Right lobe of liver (tissue), 4 donors: ENCODE measurements around a stretch of chr18.

GRCh38 chr18:14797906-14798477 is 50.0 kb downstream of the ANKRD30B start:
- PRO-cap, 4 experiments = no peak in any of the 4 experiments
- RAMPAGE, long total RNA, 2 experiments = no peak in any of the 2 experiments

GRCh38 chr18:15010272-15010609 is 262.3 kb downstream of the ANKRD30B start:
- PRO-cap, 4 experiments = no peak in any of the 4 experiments
- RAMPAGE, long total RNA, 2 experiments = no peak in any of the 2 experiments

GRCh38 chr18:21079167-21079733 is 32.4 kb downstream of the ROCK1 start:
- PRO-cap, 4 experiments = no peak in any of the 4 experiments
- RAMPAGE, long total RNA, 2 experiments = start-site peak on the minus strand in 1 of 2 experiments, at chr18:21079513-21079647 at its widest, 6 reads per replicate

- PRO-cap, 4 experiments = peak in 1 of 4 experiments; most common plus-strand start chr18:21118141 (in 1); most common minus-strand start chr18:21117996 (in 1)
- RAMPAGE, long total RNA, 2 experiments = no peak in any of the 2 experiments
Measured at GRCh38 chr18:21117720-21118439, 6.3 kb upstream of the ROCK1 start.

- PRO-cap, 4 experiments = peak in 1 of 4 experiments; most common plus-strand start chr18:21330187 (in 1); most common minus-strand start chr18:21330122 (in 1)
- RAMPAGE, long total RNA, 2 experiments = no peak in any of the 2 experiments
Measured at GRCh38 chr18:21329976-21330323, 87.9 kb downstream of the GREB1L start.

DNA sequence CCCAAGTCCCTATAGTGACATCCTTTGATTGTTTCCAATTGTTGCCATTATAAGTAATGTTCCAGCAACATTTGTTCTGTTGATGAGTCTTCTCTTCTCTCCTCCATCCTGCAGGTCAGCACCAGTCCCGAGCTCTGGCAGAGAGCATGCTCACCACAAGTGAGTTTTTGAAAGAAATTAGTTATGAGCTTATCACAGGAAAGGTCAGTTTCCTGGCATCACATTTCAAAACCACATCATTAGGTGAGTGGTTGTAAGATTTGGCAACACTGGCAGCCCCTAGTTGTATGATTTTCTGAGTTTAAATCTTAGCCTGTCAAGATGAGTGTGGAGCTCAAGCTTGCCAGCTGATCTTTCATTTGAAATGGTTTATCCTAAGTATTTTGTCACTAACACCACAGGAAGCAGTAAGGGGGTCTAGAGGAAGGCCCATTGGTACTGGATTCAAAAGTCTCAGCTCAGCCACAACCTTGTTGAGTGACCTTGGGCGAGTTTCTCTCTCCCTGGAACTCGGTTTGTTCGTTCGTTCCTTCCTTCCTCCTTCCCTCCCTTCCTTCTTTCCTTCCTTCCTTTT is 149.5 kb downstream of the ESCO1 start:
- PRO-cap, 4 experiments = peak in 1 of 4 experiments; most common minus-strand start position 136 of the sequence (in 1)
- RAMPAGE, long total RNA, 2 experiments = no peak in any of the 2 experiments

DNA sequence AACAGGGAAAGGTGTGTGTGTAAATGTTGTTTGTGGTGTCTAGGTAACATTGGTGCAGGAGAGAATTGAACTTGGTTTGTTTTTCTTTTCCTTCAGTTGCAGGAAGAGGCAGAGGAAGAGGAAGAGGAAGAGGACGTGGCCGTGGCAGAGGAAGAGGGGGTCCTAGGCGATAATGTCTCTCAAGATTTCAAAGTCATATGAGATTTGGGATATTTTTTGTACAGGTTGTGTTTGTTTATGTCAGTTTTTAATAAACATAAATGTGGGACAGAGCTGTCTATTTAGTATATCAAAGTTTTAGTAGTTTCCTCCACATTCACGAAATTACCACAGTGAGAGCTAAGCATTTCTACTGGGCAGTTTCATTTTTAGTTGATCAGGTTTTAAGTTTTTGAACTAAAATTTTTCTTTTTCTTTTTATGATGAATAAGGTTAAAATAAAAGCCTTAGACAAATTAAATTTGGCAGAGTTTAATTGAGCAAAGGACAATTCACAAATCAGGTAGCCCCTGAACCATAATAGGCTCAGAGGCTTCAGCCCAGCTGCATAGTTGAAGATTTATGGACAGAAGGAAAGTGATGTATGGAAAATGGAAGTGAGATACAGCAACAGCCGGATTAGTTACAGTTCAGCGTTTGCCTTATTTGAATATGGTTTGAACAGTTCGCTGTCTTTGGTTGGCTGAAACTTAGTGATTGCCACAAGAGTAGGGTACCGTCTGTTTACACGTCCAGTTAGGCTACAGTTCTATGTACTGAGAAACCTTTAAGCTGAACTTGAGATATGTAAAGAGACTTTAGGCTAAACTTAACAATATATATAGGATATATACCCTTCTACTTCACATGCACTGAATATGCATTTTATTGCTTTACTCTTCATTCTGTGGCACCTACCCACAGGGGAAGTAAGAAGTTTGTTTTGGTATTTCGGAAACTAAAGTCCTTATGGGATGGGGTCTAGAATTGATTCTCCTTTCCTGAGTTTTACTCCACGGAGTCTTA is 17.2 kb downstream of the SNRPD1 start:
- PRO-cap, 4 experiments = no peak in any of the 4 experiments
- RAMPAGE, long total RNA, 2 experiments = no peak in any of the 2 experiments

GRCh38 chr18:21741884-21742247 is 1.3 kb downstream of the MIB1 start:
- PRO-cap, 4 experiments = no peak in any of the 4 experiments
- RAMPAGE, long total RNA, 2 experiments = no peak in any of the 2 experiments

DNA sequence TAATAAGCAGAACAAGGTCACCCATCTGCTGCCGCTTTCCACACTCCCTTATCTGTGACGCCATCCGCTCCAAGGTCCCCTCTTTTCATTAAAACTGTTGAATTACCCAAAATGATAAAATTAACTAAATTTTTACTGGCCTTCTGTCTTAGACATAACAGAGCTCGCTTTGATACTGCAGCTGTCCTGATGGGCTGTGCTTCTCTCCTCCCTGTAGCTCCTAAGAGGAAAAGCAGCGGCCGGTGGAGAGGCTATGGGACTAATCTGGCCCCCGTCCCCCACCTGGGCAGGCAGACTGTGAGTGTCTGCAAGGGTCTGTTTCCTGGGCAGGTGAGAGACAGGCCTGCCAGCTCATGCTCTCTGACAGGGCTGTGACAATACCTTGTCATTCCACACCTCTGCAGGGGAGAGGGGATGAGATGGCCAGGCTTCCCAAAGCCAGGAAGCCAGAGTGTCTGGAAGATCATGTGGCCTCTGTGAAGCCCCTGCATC is 142.6 kb upstream of the GATA6 start:
- PRO-cap, 4 experiments = no peak in any of the 4 experiments
- RAMPAGE, long total RNA, 2 experiments = no peak in any of the 2 experiments

- PRO-cap, 4 experiments = no peak in any of the 4 experiments
- RAMPAGE, long total RNA, 2 experiments = no peak in any of the 2 experiments
Measured at GRCh38 chr18:22173177-22173786, 3.9 kb downstream of the GATA6 start.

GRCh38 chr18:22174889-22175201 is 5.5 kb downstream of the GATA6 start:
- PRO-cap, 4 experiments = no peak in any of the 4 experiments
- RAMPAGE, long total RNA, 2 experiments = no peak in any of the 2 experiments

- PRO-cap, 4 experiments = no peak in any of the 4 experiments
- RAMPAGE, long total RNA, 2 experiments = no peak in any of the 2 experiments
Measured at GRCh38 chr18:22184764-22185658, 15.6 kb downstream of the GATA6 start.

- PRO-cap, 4 experiments = no peak in any of the 4 experiments
- RAMPAGE, long total RNA, 2 experiments = no peak in any of the 2 experiments
Measured at GRCh38 chr18:22185659-22186115, 16.3 kb downstream of the GATA6 start.

DNA sequence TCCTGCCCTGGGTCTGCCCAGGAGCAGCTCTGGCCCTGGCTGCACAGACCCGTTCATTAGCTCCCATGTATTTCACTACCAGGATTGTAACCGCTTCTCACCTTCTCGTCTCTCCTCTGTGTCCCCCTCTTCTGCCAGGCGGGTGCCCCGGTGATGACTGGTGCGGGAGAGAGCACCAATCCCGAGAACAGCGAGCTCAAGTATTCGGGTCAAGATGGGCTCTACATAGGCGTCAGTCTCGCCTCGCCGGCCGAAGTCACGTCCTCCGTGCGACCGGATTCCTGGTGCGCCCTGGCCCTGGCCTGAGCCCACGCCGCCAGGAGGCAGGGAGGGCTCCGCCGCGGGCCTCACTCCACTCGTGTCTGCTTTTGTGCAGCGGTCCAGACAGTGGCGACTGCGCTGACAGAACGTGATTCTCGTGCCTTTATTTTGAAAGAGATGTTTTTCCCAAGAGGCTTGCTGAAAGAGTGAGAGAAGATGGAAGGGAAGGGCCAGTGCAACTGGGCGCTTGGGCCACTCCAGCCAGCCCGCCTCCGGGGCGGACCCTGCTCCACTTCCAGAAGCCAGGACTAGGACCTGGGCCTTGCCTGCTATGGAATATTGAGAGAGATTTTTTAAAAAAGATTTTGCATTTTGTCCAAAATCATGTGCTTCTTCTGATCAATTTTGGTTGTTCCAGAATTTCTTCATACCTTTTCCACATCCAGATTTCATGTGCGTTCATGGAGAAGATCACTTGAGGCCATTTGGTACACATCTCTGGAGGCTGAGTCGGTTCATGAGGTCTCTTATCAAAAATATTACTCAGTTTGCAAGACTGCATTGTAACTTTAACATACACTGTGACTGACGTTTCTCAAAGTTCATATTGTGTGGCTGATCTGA is 31.4 kb downstream of the GATA6 start:
- PRO-cap, 4 experiments = peak in 2 of 4 experiments; most common plus-strand start position 470 of the sequence (in 2); most common minus-strand start position 364 of the sequence (in 1)
- RAMPAGE, long total RNA, 2 experiments = no peak in any of the 2 experiments

DNA sequence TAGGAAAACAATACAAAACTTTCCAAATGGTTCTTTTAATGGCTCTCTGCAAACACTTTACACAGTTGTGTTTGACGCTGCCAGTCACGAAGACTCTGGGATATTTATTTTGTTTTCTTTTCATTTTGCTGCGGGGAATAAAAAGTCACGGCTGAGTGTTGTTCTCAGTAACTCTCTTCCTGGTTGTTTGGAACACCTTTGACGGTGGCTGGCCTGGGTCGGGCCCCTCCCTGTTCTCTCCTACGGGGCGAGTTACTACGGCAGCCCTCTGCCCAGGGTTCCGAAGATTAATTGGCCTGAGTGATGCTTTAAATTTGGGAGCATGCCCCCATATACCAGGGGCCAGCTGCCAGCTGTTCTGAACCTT is 84.7 kb downstream of the GATA6 start:
- PRO-cap, 4 experiments = no peak in any of the 4 experiments
- RAMPAGE, long total RNA, 2 experiments = no peak in any of the 2 experiments

- PRO-cap, 4 experiments = peak in 4 of 4 experiments; most common plus-strand start chr18:22308860 (in 4)
- RAMPAGE, long total RNA, 2 experiments = no peak in any of the 2 experiments
Measured at GRCh38 chr18:22308600-22309053, 109.1 kb downstream of the CTAGE1 start.

DNA sequence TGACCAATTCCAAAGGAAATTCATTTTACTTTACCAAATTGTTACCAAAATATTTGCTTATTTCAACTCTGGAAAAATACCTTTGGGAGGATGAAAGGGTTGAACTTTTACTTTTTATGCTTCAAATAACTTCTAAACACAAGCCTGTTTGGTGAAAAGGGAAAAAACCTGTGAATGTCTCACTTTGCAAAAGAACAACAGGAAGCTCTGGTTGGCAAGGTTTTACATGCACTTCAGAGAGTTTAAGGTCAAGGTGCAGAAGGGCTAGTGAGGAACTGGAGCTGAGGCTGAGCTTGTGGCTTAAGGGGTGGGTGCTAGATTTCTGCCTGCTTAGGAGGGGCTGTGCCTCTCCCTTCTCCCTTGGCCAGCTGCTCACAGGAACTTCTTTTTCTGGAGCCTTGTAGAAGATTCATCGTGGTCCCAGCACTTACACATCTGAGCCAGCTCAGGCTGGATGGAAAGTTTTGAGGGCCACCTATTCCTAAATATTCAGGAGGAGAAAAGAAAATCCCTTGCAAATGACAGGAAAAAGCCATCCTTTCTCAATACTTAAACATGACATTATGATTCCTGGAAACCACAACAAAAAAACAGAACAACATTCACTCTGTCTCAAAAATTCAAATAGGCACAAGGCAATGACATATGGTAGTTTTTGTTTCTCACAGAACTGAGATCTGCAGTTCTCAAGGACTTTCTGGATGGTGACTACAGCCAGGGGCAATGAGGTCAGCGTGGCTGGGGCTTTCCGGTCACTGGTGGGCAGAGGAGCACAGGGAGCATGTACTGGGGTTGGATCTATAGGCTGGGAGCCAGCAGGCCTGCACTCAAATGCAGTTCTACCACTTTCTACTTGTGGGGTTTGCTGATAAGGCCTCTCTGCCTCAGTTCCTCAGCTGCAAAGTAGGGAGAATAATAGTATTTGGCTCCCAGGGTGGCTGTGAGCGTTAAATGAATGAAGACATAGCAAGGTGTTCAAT is 72.2 kb downstream of the CTAGE1 start:
- PRO-cap, 4 experiments = peak in 2 of 4 experiments; most common plus-strand start position 795 of the sequence (in 2); most common minus-strand start position 617 of the sequence (in 1)
- RAMPAGE, long total RNA, 2 experiments = no peak in any of the 2 experiments

DNA sequence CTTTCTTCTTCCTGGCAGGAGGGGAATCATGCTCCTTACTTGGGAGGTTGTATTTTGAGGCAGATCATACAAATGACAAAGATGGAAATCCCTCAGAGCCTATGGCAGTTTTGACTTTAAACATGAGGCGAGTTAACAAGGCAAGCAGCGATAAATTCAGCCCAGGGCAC is 68.4 kb downstream of the CTAGE1 start:
- PRO-cap, 4 experiments = no peak in any of the 4 experiments
- RAMPAGE, long total RNA, 2 experiments = no peak in any of the 2 experiments

DNA sequence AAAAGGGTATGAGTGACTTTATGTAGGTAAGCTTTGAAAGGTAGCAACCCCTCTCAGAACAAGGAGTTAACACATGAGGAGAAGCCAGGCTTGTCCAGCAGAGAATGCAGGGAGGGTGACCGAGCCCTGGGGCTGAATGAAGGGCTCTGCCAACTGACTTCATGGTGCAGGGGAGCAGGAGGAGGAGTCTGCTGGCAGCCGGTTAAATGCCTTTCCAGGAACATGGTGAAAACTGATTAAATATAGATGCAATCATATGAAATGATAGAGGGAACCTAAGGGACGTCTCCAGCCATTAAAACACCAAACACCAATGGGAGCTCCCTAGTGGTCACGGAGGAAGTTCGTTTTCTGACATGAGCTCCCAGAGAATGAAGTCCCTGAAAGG is 10.5 kb upstream of the CTAGE1 start:
- PRO-cap, 4 experiments = peak in 3 of 4 experiments; most common plus-strand start position 156 of the sequence (in 2); most common minus-strand start position 138 of the sequence (in 3)
- RAMPAGE, long total RNA, 2 experiments = no peak in any of the 2 experiments

GRCh38 chr18:22455186-22455718 is 37.5 kb upstream of the CTAGE1 start:
- PRO-cap, 4 experiments = no peak in any of the 4 experiments
- RAMPAGE, long total RNA, 2 experiments = no peak in any of the 2 experiments